AG09309 (cell line): ENCODE measurements around a stretch of chr11.

- RRBS, result no CpG with 5 or more reads among the region's 7 CpGs
Measured at GRCh38 chr11:19697565-19698157, 15.0 kb upstream of the NAV2 start.

DNA sequence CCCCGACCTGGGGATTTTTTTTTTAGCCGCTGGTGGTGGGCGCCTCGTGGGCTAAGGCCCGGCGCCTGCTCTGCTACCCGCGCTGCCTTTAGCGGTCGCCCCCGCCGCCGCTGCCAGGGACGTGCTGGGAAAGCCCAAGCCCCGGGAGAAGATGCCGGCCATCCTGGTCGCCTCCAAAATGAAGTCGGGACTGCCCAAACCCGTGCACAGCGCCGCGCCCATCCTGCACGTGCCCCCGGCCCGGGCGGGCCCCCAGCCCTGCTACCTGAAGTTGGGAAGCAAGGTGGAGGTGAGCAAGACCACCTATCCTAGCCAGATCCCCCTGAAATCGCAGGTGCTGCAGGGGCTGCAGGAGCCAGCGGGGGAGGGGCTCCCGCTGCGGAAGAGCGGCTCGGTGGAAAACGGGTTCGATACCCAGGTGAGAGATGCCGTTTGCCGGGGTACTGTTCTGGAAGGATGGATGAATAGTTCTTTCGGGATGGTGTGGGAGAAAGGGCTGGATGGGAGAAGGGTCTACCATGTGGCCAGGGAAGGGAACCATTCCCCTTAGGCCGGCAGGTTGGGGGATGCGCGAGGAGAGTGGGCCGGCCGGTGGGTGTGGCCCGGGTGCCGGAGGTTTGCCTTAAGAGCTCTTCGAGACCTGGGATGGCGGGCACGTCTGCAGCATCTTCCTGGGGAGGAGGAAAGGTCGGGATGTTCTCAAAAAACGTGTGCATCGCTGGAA lies 1.1 kb downstream of the NAV2 start:
- RRBS, result 1% methylated on average over 19 of the region's 50 CpGs

GRCh38 chr11:19714269-19715376 lies 2.0 kb downstream of the NAV2 start:
- RRBS, result no CpG with 5 or more reads among the region's 30 CpGs

GRCh38 chr11:19736836-19737286 lies 24.2 kb downstream of the NAV2 start:
- RRBS, result no CpG with 5 or more reads among the region's 3 CpGs

DNA sequence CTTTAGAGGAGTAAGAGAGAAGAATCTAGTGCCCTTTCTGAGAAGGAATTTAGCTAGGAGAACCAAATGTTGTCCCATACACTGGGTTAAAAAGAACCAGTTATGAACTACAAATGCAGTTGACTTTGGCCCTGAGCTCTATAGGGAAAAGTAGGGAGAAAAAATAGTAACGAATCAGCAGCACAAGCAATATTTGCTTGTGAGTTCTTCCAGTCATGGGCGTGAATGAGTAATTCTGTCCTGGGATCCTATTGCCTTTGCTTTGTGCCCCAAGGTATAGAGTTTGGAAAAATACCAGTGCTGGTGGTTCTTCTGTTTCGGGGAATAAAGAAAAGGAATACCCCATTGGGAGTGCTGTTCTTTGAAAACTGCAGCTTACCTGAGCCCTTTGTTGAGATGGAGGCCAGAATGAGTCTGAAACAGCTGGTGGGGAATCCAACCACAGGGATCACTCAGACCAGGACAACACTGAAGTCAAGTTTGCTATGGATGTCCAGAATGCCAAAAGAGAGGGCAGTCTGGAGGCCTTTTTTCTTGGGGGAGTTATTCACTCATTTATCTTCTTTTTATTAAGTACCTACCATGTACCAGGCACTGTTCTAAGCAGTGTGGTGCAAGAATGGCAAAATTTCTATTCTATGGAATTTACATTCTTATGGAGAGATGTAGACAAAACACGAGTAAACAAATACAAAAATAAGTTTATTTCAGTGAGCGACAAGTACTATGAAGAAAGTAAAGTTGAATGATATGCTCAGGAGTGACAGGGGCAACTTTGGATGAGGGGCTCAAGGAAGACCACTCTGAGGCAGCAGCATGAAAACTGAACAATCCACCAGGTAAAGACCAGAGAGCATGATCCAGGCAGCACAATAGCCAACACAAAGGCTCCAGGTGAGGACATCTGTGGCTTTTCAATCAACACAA lies 48.3 kb downstream of the NAV2 start:
- RRBS, result no CpG with 5 or more reads among the region's 5 CpGs

DNA sequence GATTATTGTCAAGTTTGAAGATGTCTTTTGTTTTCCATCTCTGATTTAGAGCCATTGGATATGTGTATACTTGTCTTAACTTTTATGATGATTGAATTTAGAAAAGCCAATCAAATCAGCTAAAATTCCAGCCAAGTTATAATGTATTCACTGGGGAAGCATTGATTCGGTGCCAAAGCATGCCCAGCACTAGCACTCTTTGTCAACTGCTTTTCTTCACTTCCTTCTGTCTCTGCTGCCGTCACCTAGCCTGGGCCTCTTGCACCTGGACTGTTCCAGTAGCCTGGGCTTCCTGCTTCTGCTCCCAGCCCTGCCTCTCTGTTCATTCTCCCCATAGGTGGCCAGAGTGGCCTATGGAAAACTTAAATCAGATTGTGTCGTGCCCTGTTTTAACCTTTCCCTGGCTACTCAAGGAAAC lies 80.7 kb downstream of the NAV2 start:
- RRBS, result no CpG with 5 or more reads among the region's 3 CpGs

DNA sequence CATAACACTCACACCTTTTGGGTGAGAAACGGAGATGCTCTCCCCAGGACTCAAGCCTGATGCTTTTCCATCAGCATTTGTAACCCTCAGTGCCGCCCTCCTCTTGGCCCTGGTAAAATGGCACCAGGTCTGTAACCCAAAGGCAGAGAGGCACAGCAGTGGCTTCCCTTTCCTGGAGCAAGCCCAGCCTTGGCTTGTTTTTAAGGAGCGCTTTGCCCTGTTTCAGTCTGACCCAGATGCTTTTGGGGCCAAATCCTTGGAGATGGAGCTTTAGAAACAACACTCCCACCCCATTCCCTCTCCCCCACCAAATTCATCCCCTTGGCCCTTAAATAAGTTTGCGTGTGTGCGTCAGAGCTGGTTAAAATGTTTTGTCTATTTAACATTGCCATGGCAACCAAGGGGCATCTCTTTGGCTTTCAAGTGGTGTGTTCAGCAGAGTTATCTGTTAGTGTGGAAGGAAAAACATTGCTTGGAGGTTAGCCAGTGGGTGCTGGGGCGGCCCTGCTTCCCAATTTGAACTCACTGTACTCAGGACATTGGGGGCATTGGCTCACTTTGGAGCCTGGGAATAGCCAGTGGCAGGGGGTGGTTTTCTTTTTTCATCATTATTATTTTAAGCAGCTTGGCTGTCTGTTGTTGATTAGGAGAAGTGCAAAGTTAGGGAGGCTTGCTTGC lies 134.2 kb downstream of the NAV2 start:
- RRBS, result no CpG with 5 or more reads among the region's 6 CpGs

DNA sequence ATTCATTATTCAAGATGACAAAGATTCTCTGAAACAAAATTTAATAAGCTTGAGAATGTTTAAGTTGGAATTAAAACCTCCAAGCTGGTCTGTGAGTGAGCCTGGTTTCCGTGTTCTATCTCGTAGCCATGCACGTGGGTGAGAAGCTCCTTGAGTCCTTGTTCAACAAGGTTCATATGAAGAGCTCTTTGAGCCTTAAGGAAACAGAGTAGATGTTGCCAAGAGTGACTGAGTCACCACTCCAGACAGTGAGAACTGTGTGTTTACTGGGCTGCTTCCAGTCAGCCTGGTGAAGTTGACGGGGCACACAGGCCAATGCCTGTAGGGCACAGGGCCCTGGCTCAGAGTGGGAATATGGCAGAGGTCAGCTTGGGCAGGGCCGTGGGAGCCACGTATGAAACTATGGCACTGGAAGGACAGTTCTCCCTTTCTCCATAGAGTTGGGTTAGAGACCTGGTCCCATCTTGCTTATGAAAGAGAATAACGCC lies 206.6 kb downstream of the NAV2 start:
- RRBS, result no CpG with 5 or more reads among the region's 7 CpGs

DNA sequence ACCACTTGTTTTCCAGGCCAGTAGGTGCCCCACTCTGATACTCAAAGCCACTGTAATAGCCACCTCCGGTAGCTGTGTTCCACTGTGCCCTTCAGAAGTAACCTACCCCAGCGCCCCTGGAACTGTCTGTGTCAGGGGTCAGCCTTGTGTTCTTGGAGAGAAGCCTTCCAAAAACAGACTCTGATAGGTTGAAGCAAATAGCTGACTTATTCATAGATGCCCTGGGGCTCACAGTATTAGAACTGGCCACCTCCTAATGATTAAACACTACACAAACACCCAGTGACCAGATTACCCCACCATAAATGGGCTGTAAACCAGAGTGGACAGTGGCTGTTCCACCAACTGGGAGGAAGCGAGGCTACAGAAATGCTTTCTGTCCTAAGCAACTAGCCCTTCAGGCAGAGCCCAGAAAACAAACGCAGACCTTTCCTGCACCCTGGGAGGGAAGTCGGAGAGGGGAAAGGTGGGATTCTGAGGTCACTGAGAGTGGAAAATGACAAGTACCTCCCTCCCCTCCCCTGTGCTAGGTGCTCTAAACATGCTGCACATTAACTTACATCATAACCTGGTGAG lies 157.5 kb downstream of the DBX1 start:
- RRBS, result no CpG with 5 or more reads among the region's 5 CpGs

- RRBS, result no CpG with 5 or more reads among the region's 13 CpGs
Measured at GRCh38 chr11:20015612-20016249, 144.5 kb downstream of the DBX1 start.

GRCh38 chr11:20020204-20020564 lies 140.1 kb downstream of the DBX1 start:
- RRBS, result no CpG with 5 or more reads among the region's 3 CpGs

DNA sequence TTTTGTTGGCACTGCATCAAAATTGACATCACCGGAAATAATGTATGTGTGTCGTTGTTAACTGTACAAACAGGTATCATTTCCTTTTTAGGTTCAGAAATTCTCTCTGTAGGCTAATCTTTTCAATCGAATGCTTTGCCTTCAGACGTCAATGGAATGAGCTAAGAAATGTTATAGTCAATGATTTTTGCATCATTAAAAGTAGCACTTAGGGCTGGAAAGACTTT lies 137.9 kb downstream of the DBX1 start:
- RRBS, result no CpG with 5 or more reads among the region's 4 CpGs

DNA sequence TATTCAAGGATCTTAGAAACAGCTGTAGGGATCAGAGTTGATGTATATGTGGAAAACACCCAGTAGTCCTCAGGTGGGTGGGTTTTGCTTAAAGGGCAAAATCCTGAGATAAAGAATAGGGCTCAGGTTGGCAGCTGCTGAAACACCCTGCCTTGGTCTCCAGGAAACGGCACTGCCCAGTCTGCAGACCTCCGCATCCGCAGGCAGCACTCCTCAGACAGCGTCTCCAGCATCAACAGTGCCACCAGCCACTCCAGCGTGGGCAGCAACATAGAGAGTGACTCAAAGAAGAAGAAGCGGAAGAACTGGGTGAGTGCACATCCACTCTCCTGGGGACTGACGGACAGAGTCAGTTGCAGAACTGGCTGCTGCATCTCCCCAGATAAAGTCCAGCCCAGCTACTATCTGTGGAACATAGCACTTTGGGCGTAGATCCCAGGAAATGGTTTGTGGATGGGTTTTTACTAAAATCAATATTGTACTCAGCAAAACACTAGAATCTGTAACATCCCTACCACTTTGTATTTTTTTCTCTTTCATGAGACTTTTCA lies 80.3 kb downstream of the DBX1 start:
- RRBS, result no CpG with 5 or more reads among the region's 8 CpGs

DNA sequence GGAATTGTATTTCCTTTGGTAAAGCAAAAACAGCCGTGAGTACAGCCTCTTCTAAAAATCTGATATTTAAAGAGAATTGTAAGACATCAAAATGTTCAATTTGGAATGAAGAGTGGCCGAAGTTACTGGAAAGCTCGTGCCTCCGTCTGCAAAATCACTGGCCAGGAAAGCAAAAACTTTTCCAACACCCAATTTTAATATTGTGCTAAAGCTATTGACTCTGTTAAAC lies 303 bp upstream of the GAS2 start:
- RRBS, result no CpG with 5 or more reads among the region's 4 CpGs

- RRBS, result no CpG with 5 or more reads among the region's 2 CpGs
Measured at GRCh38 chr11:22667951-22668499, 1.6 kb downstream of the GAS2 start.

- RRBS, result no CpG with 5 or more reads among the region's 4 CpGs
Measured at GRCh38 chr11:22674448-22675176, 8.2 kb downstream of the GAS2 start.

DNA sequence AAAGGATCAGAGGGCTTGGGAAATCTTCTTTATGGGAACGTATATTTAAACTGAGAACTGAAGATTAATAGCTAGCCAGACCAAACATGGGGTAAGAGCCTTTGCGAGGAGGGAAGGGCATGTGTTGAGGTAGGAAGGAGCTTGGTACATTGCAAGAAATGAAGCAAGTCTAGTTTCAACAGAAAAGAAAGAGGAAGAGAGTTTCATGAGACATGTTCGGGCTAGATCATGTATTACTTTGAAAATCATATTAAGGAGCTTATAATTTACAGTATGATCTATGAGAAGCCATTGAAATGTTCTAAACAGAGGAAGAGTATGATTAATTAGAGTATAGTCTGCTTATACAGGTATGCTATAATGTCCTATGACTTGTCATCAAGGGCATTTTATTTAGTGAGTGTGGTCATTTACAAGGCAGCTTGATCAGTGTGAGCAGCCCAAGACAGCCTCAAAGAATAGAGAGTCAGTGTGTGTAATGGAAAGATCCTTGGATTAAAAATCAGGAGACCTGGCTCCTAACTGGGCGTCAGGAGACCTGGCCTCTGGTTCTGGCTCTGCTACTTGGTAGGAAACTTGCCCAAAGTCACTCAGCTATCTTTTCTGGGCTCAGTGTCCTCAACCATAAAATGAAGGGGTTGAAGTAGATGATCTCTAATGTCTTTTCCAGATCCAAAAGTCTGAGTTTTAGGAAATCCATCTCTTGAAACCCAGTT lies 10.9 kb downstream of the GAS2 start:
- RRBS, result no CpG with 5 or more reads among the region's 4 CpGs

- RRBS, result no CpG with 5 or more reads among the region's 2 CpGs
Measured at GRCh38 chr11:25924512-25924782, 407.5 kb upstream of the ANO3 start.

- RRBS, result no CpG with 5 or more reads among the region's 1 CpG
Measured at GRCh38 chr11:26188521-26189100, 143.3 kb upstream of the ANO3 start.

GRCh38 chr11:26597125-26597428 lies 25.0 kb upstream of the MUC15 start:
- RRBS, result 76% methylated on average over 4 of the region's 11 CpGs